ENCODE data around the gene PRRX1.

GRCh38 chr1:168354126-168354978, 73.7 kb downstream of the TBX19 start:
- PRO-cap, result no peak

- PRO-cap, result unidirectional peak, plus-strand start at chr1:168726319; unidirectional peak, plus-strand start at chr1:168726504
These were observed 2.8 kb downstream of the DPT start for GRCh38 chr1:168726034-168726848.

DNA sequence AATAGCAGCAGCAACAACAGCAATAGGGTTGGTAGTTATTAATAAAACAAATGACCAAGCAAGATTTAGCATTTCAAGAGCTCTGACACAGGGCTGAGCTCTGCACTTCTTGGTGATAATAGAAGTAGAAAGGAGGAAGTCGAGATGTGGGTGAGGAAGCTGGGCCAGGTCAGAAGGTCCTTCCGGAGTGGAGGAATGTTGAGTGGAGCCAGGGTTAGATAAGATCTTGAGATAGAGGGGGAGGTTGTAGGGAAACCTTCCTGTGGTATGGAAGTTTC, 45.6 kb upstream of the ATP1B1 start:
- PRO-cap, result no peak

GRCh38 chr1:169110242-169110712, 3.8 kb downstream of the ATP1B1 start:
- PRO-cap, result no peak

GRCh38 chr1:169124557-169125302, 18.2 kb downstream of the ATP1B1 start:
- PRO-cap, result no peak

- PRO-cap, result no peak
These were observed 26.8 kb downstream of the ATP1B1 start for GRCh38 chr1:169133301-169133590.

GRCh38 chr1:169401722-169402224, 25.5 kb downstream of the CCDC181 start:
- PRO-cap, result no peak

DNA sequence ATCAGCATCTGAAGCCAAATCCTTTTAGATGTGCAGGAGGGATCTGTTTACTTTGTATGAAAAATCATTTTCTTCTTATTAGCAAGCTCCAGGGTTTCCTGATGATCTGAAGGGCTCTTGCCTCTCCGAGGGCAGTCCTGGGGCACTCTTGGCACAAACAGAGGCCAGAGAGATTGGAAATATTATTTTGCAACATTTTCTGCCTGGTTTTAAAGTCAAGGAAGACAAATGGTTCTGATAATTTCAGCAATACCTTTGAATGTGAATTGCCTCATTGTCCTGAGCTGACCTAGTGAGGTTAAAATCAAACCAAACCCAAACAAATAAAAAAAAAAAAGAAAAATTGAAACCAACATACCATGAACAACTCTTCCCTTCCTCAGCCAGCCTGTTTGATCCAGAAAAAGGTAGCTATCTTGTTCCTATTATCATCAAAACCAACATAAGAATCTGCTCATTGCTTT, 55.3 kb downstream of the NTMT2 start:
- PRO-cap, result no peak

GRCh38 chr1:170538019-170538731, 6.2 kb downstream of the GORAB start:
- PRO-cap, result no peak

DNA sequence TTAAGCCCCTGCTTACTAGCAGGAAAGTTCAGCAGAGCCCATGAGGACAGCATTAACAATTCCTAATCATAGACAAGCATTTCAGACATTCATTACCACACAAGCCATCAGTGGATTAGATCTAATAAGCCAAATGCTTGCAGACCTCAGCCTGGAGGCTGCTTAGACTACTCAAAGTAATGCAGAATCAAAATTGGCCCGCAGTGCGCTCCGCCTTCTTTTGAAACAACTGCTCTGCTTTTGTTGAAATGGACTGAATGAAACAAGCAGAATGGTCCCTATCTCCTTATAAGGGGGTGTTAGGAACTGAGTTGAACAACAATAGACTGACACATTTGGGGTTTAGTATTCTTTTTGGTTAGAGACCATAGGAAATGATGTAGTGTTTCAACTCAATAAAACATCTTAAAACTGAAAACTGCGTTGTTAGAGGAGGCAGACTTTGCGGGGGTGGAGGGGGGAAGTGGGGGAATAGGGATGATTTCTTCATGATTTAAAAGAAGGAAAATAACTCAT, 54.5 kb downstream of the GORAB start:
- PRO-cap, result no peak

DNA sequence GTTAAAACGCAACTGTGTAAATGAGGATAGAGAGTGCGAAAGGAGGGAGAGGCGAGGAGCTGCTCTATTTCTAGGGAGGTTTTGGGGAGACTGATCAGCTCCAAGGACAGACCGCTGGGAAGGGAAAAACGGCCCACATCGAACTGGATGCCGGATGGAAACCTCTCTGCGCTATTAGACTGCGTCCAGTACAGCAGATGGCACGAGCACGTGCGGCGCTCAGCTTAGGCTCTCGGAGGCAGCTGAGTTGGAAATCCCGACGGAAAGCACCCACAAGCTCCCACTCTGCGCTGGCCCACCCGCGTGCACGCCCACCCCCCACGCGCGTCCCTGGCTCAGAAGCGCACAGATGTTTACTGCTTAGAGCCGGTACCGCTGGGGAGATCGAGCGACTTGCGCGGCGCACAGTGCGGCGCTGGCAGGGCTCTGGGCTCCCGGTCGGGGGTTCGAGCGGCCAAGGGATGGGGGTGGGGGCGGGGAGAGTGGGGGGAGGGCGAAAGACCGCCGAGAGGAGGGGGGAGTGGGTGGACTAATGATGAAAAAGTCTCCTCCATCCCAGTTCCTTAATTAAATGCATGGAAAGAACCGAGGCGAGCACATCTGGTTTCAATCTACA, 2.6 kb upstream of the PRRX1 start:
- PRO-cap, result no peak

GRCh38 chr1:170661820-170662426, 2.0 kb upstream of the PRRX1 start:
- PRO-cap, result no peak

DNA sequence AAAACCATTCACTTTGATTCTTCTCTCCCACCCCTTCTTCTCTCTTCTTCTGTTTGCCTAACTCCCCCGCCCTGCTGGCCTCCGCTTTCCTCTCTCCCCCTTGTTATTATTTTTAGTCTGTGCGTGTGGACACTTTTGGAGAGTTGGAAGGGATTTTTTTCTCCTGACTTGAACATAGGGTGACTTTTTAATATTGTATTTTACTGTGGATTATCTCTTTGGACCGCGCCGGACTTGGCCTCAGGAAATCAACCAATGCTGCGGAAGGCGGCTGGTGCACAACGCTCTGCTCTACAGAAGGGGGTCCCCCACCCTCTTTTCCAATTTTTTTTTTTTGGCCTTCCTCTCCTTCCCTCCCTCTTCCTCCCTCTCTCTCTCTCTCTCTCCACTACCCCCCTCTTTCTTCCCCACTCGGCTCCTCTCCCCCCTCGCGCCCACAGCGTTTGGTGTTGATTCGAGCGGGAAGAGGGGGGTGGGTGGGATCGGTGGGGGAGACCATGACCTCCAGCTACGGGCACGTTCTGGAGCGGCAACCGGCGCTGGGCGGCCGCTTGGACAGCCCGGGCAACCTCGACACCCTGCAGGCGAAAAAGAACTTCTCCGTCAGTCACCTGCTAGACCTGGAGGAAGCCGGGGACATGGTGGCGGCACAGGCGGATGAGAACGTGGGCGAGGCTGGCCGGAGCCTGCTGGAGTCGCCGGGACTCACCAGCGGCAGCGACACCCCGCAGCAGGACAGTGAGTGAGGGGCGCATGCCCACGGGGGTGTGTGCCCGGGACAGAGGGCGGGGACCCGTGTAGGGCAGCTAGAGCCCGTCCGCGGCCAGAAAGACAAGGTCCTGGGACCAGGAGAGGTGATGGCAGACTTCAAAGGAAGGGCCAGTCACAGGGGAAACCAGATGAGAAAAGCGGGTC, at the start of gene PRRX1:
Gene PRRX1, plus strand, starts transcription at position 410 of the 915 bp plus-strand sequence.
- PRO-cap, result no peak

DNA sequence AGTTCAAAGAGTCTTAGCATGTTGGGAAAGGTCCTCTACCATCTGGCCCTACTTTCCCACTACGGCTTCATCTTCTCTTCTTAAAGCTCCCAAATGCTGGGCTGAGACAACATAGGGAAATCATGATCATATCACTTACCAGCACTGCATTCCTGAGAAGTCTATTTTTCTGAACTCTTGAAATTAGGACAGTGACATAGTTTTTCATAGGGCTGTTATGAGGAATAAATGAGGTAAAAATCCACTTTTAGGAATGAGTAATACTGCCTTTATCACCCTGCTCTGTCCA, 36.8 kb downstream of the PRRX1 start:
- PRO-cap, result no peak

GRCh38 chr1:171084422-171084903, 6.2 kb upstream of the FMO3 start:
- PRO-cap, result no peak

DNA sequence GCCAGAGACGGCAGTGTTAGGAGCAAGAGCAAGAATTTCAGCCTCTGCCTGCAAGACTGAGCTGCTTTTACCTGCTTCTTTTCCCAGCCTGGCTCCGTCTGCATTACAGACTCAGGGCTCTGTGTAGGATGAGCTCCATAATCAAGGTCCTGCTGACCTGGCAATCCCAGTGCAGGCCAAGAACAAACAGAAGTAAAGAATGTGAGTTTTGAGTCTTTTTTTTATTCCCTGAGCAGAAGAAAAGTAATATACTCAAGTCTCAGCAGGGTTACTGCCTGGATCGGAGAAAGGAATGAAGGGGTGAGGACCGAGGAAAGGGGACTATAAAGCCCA, 10.2 kb downstream of the FMO1 start:
- PRO-cap, result no peak

DNA sequence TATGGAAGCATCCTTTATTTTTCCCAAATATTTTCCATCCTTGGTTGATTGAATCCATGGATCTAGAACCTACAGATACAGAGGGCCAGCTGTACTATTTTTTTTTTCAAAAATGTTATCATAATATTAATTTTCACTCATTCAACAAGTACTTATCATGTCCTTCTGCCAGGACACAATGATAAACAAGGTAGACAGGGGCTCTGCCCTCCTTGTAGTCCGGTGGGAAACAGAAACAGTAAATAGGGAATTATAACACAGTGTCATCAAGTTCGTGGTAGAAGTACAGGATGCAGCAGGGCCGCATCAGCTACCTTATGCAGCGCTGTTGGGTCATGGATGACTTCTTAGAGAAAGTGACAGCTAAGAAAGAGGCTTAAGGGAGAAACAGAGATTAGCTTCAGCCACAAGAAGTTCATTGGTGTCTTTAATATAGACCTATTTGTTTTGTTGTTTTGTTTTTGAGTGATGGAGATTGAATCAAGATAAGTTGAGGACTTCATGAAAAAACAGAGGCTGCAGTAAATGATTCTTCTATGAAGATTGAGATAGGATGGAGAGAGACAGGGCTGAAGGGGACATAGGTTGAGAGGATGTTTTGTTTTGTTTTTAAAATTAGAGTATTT, 7.7 kb downstream of the FMO4 start:
- PRO-cap, result no peak

DNA sequence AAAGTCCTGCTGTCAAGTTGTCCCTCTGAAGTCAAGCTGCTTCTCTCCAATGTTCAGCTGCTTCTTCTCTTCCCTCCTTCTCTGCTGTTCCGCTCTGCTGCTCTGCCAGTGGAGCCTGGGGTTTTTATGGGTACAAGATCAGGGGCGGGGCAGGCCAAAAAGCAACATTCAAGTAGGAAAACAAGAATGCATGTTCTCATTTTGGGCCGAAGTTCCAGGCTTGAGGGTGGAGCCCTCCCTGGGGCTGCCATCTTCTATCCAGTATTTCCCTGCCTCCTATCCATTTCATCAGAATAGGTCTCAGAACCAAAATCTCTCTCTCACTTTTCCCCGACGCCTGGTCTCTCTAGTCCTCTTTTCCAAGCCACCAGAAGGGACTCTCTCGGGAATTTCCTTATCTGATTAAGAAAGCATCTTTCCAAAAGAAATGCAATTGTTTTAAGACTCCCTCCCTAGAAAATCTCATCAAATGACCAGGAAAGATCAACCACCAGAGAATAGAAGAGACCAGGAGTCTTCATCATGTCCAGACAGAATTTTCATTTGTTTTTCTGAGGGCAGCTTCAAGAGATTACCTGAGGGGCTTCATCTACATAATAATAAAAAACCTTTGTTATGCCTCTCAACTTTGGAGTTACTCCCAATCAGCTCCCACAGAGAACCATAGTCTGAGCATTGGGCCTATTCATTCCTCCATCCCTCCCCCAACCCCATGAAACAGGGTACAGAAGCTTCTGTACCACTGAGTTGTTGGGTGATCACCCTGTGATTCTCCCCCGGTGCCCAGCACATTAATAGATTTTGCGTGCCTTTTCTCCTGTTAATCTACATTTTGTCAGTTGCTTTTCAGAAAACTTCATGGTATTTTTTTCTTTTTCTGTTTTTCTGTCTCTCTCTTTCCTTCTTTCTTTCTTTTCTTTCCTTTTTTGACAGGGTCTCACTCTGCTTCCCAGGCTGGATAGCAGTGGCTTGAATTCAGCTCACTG, 53.5 kb upstream of the PRRC2C start:
- PRO-cap, result no peak

- PRO-cap, result bidirectional peak, plus-strand start at chr1:172144923, minus-strand start at chr1:172144794
These were observed 276.0 kb upstream of the C1orf105 start for GRCh38 chr1:172144062-172145293.

DNA sequence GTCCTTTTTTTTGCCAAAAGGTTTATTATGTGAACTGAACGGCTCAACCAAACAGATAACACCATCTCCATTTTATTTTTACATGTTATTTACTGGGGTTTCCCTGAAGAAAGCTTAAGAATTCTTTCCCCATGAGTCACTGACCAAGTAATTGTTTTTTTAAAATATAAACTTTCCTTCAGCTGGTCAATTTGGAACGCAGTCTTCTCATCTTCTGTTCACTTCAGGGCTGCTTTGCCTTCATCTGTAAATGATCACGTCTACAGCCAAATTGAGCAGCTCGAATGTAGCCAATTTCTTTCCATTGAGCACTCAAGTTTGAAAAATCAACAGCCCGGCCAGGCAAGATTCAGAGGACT, 76.7 kb upstream of the C1orf105 start:
- PRO-cap, result no peak